Subcutaneous preadipocyte (primary cell): ENCODE measurements around a stretch of chr2.

GRCh38 chr2:8598225-8598792, 83.5 kb upstream of the ID2 start:
- CAGE, long polyA plus RNA: no peak

GRCh38 chr2:8662585-8663074, 19.2 kb upstream of the ID2 start:
- CAGE, long polyA plus RNA: no peak

DNA sequence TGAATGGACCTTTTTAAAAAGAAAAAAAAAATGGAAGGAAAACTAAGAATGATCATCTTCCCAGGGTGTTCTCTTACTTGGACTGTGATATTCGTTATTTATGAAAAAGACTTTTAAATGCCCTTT, 1.8 kb downstream of the ID2 start:
- CAGE, long polyA plus RNA: no peak

DNA sequence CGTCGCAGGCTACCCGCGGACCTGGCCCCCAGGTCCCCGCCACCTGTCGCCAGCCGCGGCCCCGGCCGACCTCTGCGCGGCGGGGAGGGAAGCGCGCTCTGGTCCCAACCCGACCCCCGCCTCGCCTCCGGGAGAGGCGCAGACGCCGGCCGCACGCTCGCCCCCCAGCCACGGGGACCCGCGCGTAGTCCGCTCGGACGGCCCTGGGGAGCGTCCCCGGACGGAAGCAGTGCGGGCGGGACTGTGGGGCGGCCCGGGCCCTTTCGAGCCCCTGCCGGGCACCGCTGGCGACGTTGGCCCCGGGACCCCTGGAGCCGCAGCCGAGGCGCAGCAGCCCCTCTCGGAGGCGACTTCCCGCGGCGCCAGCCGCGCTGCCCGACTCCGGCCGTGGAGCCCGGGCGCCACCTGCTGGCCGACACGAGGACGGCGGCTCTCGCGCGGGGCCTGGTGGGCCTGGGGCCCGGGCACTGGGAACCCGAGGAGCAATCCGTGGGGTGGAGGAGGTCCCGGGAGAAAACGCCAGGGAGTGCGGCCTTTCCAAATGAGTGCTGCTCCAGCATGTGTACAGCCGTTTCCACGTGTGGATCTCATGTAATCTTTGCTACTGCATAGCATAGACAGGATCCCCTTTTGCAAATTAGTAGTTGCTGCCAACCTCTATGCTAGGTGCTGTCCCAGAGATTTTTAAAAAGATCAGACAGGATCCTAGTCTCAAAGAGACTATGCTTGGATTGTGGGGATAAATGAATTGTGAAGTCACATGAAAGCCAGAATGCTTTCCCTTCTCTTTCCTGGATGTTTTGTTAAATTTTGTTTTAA, 3.9 kb downstream of the ID2 start:
- CAGE, long polyA plus RNA: no peak

GRCh38 chr2:8897012-8897956, 59.9 kb upstream of the KIDINS220 start:
- CAGE, long polyA plus RNA: no peak

GRCh38 chr2:9178231-9178744, 28.3 kb upstream of the ASAP2 start:
- CAGE, long polyA plus RNA: no peak

DNA sequence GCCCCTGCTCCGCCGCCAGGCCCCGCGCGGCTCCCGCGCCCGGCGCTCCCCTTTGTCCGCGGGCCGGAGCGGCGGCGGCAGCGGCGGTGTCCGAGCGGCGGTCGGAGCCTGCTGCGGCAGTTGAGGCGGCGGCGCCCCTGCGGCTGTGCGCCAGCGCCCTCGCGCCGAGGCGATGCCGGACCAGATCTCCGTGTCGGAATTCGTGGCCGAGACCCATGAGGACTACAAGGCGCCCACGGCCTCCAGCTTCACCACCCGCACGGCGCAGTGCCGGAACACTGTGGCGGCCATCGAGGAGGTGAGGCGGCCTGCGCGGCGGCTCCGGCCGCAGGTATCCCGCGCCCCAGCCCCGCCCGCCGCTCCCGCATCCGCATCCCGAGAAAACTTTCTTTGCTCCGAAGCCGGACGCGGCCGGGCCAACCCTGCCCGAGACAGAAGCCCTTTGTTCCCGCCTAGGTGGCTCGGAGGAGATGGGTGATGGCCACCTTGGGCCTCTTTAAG, 371 bp downstream of the ASAP2 start:
- CAGE, long polyA plus RNA: no peak

DNA sequence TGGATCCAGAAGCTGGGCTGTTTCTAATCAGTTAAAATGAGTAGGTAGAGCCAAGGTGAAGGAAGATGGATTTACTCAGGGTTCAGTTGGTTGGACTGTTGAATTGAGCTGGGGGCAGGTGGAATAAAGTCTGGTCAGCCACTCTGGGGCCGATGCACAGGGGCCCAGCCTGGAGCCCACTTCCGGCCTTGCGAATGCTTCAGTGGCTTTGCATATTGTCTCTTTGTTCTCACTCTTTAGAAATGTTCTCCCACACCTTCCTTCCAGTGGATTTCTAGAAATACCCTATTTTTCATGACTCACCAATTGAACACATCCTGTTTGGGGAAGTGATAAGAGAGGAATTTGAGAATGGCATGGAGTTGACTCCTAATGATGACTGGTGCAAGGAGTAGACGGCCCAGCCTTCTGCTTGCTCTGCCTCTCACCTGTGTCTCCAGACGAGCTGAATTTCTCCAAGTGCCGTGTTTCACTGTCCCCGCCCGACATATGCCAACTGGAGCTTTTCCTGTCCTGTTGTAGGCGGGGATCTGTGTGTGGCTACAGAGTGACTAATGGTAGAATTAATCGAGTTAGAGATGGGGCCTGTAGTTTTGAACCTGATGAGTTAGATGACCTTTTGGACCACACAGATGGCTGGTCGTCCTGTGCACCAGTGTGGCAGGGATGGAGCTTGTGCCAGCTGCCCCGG, 28.2 kb downstream of the ASAP2 start:
- CAGE, long polyA plus RNA: no peak

- CAGE, long polyA plus RNA: no peak
These were observed 52.3 kb downstream of the ASAP2 start for GRCh38 chr2:9258959-9259306.

GRCh38 chr2:9260383-9260852, 53.8 kb downstream of the ASAP2 start:
- CAGE, long polyA plus RNA: no peak

DNA sequence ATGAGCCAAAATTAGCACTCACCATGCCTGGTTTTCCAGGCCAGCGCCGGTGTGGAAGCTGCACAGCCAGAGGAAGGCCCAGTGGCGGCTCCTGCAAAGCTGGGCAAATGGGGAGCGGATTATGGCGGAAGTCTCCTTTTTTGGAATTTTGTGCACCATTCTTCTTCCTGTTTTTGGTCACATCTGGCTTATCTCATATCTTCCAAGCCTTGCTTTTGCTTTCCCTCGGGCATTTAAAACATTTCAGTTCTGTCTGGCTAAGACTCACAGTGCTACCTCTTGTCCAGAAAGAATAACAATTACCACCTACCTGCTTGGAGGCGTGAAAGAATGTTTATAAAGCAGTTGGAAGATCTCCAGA, 94.3 kb downstream of the ASAP2 start:
- CAGE, long polyA plus RNA: no peak

DNA sequence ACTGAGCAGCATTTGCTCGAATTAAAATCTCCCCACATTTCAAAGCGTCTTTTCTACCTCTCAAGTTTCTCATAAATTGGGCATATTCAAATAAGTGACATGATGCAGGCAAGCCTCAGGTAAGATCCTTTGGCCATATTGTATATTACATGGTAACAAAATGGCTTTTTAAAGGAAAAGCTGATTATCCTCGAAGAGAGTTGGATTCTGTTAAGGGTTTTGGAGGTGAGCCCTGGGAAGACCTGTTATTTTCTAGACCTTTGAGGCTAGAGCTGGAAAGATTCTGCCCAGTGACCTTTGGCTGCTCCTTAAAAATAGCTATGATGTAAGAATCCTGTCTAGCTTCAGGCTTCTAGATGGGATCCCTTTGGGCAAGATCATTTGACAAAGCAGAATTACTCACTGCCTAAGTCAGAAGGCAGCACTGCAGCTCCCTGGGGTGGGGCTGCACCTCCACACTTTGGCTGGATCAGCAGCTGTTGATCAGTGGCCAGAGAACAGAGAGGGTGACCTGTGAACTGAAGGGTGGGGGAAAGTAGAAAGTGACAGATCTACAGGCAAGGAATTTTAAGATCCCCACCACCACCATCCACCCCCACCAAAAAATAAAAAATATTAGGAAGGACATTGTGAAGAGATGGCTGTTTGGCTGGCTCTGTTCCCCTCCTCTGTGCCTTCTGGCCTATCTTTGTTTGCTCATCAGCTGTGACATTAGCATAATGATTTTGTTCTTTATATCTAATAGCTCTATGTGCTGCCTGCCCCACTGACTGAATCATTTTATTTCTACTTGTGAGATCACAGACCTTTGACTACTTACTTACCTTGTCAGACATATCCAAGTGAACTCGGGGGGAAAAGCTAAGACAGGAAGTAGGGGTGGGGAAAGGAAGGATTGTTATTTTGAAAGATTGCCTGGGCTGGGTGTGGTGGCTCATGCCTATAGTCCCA, 103.9 kb downstream of the ASAP2 start:
- CAGE, long polyA plus RNA: no peak

GRCh38 chr2:9336041-9336789, 87.1 kb downstream of the ITGB1BP1 start:
- CAGE, long polyA plus RNA: no peak

DNA sequence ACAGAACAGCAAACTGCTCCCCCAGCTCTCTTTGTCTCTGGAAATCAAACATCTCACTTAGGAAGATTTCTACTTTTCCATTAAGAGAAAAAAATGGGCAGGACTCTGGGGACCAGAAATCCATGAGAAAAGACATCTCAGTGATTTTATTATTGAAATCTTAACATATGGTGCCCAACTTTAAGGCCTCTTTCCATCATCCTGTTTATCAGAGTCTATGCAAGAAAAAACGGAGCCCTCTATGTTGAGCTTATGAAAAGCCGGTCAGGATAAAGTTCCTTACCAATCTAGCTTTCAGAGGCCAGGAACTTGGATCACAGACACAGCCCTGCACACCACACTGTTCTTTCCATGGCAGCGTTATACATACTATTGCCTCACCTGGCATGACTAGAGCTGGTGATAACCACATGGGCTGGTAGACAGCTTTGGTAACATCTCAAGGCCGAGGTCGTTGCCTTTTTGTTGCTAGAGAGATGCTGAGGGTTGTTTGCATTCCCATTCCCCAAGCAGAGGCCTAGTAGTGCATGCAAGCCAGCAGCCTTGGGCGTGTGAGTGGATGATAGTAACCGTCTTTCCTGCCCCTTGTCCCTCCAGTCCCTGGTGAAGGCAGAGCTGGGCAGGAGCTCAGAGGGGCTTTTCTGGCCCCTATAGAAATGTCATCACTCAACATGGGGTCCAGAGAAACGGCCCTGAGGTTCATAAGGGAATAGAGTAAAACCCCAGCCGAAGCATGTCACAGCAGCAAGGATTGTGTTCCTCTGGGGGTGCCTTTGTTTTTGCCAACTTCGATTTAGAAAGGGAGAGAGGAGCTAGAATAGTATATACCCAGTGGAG, 78.0 kb downstream of the ITGB1BP1 start:
- CAGE, long polyA plus RNA: no peak

- CAGE, long polyA plus RNA: no peak
These were observed 31.9 kb downstream of the ADAM17 start for GRCh38 chr2:9523734-9524191.

- CAGE, long polyA plus RNA: no peak
These were observed 16.1 kb downstream of the ADAM17 start for GRCh38 chr2:9539388-9540013.

DNA sequence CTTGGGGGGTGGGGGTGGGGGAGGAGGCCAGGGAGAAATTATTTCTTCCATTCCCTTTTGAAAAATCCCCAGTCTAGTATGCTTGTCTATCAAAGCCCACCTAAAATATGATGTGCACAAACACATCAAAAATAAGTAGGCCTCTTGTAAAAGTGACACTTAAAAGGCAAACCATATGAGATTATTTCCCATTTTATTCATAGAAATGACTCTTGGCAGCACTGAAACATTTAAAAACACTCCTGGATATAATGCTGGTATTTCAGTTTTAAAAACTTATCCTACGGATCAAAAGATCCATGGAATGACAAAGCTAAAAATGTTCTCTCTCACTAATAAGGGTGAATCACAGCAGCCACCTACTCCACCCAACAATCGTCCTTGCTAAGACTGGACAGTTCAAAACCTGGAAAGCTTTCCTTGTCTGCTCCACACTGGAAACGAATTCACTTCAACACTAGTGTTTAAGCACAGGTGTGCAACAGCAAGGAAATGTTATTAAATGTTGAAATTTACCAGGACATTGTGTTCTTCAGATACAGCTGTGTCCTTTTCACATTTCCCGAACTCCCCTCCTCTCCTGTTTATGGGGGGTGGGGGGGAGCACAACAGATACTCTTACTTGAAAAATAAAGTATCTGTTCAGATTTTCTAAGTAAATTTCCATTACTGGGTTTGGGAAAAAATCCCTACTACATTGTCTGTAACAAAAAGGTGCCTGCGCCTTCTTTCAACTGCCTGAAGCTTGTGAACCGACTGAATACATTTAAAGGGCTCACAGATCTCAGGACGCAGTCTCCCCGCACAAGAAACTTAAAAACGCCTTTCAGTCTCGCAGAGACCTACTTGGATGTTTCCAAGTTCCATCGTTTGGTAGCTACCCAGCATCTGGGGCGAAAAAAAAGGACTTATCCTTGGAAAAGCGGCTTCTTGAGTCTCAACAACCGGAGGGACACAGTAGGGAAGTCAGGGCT, 1.5 kb downstream of the YWHAQ start:
- CAGE, long polyA plus RNA: no peak

GRCh38 chr2:9638494-9639050, 7.8 kb upstream of the YWHAQ start:
- CAGE, long polyA plus RNA: no peak

DNA sequence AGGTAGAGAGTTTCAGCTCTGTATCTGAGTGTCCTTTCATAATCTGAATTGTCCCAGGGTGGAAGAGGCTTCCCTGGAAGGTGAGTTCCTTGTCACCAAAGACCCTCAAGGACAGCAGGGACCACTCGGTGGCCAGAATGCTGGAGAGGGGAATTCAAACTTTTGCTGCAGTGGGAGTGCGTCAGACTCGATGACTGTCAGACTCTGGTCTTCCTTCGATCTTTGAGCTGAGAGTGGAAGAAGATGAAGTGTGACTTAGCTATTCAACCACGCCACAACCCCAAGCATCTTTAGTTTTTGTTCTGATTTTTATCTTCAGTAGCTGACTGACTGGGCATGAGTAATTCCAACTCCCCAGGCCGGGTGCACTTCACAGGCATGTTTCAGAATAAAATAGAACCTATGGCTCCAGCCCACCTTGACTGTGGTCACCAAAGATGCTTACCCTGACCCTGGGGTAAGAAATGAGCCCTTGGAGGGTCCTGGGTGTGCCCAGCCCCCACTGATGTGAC, 24.6 kb upstream of the YWHAQ start:
- CAGE, long polyA plus RNA: no peak

- CAGE, long polyA plus RNA: no peak
These were observed 72.7 kb upstream of the YWHAQ start for GRCh38 chr2:9703320-9704012.